ENCODE data around the gene GAB4.

- RRBS: no CpG with 5 or more reads among the region's 3 CpGs
Observed at GRCh38 chr22:11859513-11859965, 3668.5 kb upstream of the OR11H1 start.

DNA sequence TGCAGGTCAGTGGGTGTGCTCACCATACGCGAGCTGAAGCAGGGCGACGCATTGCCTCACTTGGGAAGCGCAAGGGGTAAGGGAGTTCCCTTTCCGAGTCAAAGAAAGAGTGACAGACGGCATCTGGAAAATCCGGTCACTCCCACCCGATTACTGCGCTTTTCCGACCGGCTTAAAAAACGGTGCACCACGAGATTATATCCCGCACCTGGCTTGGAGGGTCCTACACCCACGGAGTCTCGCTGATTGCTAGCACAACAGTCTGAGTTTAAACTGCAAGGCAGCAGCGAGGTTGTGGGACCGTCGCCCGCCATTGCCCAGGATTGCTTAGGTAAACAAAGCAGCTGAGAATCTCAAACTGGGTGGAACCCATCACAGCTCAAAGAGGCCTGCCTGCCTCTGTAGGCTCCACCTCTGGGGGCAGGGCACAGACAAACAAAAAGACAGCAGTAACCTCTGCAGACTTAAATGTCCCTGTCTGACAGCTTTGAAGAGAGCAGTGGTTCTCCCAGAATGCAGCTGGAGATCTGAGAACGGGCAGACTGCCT lies 408.7 kb downstream of the CCT8L2 start:
- RRBS: no CpG with 5 or more reads among the region's 22 CpGs

DNA sequence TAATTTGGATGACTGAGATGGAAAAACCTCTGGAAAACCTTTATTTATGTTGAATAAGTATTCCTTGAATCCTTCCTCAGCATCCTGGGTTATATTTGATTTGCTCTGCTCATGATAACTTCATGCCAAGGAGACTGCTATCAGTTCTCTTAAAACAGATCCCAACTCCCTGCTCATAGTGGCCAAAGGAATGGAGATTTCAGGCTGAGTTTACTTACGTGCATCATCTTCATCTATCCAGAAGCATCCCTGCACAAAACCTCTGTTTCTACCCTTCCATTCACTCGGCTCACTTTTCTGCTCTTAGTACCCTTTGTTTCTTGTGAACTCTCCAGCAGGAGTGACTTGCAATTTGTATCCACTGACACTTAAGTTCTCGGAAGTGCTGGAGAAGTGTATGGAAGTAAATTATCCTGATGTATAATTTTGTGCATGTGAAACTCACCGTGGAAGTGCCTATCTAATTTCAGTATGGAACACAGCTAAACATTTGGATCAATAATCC lies 6.9 kb upstream of the CCT8L2 start:
- RRBS: no CpG with 5 or more reads among the region's 4 CpGs

- RRBS: 80% methylated on average over 4 of the region's 47 CpGs
Observed at GRCh38 chr22:16609959-16610544, 17.4 kb upstream of the CCT8L2 start.

GRCh38 chr22:16722065-16722381 lies 103.2 kb downstream of the XKR3 start:
- RRBS: no CpG with 5 or more reads among the region's 2 CpGs

- RRBS: 85% methylated on average over 5 of the region's 15 CpGs
Observed at GRCh38 chr22:17008146-17008382, at the start of gene GAB4. GAB4 (minus strand) TSS chr22:17008222.

- RRBS: no CpG with 5 or more reads among the region's 15 CpGs
Observed at GRCh38 chr22:17086238-17086987, 1.6 kb downstream of the IL17RA start.

DNA sequence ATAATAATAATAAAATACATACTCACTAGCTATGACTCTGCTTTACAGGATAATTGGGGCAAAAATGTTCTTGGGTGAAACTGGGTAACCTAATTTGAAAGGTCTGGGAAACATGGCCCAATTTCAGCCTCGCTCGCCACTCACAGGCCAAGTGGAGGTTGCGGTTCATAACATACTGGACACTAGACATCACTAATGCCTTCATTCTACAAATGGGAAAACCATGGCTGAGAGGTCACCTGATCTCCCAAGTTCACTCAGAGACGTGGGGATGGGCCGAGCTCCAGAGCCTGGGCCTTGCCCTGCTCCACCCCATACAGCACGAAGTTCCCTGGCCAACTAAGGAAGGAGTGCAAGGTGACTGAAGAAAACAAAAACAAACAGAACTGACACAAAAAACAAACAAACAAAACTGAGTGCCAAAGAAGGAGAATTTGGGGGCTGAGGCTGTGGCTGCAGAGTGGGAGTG lies 46.4 kb upstream of the ADA2 start:
- RRBS: no CpG with 5 or more reads among the region's 6 CpGs

- RRBS: no CpG with 5 or more reads among the region's 13 CpGs
Observed at GRCh38 chr22:17267903-17268606, 48.8 kb upstream of the ADA2 start.

- RRBS: no CpG with 5 or more reads among the region's 5 CpGs
Observed at GRCh38 chr22:17272406-17272961, 53.2 kb upstream of the ADA2 start.

DNA sequence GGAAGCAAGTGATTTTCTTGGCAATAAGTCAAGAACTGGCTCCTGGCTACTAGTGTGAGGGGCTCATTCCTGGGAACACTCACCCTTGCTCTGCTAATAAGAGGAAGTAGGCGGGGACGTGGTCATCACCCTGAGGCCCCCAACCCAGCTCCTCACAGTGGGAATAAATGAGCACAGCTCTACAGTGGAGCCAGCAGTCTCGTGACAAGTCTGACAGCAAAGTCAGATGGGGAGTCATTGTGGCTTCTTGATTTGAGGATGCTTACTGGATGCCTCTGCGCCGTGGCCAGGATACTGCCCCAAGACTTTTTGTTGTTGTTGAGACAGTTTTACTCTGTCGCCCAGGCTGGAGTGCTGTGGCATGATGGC lies 6.9 kb downstream of the SLC25A18 start:
- RRBS: no CpG with 5 or more reads among the region's 6 CpGs

DNA sequence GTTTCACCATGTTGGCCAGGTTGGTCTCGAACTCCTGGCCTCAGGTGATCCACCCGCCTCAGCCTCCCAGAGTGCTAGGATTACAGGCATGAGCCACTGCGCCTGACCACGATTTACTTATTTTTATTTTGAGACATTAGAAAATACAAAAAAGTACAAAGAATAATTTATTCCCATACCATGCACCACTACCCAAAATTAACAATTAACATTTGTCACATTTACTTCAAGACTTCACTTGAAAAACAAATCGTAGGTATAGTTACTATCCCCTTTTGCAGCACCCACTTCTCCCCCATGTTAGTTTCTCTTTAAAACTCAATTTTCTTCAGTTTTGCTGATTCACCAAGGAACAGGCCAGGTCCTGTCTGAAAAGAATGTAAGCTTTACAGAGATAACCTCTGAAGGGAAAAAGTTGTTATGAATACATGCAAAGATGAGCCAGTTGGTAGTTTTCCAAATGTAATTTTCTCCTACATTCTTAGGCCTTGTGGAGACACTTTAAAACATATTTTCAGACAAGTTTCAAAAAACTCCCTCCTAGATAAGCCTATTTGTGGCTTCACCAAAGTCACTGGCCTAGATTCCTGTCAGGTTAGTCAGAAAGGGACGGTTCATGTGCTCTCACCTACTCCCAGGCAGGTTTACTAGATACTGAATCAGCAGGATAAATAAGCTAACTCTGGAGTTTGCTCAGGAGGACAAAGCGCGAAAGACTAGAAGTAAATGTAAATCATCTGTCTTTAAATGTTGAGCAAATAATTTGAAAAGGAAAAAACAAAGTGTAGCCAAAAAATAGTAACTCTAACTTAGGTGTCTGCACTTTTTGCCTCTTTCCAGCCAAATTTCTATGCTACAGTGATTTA lies 4.6 kb upstream of the ATP6V1E1 start:
- RRBS: no CpG with 5 or more reads among the region's 8 CpGs

- RRBS: no CpG with 5 or more reads among the region's 2 CpGs
Observed at GRCh38 chr22:17776108-17776322, 1.7 kb upstream of the BID start.

DNA sequence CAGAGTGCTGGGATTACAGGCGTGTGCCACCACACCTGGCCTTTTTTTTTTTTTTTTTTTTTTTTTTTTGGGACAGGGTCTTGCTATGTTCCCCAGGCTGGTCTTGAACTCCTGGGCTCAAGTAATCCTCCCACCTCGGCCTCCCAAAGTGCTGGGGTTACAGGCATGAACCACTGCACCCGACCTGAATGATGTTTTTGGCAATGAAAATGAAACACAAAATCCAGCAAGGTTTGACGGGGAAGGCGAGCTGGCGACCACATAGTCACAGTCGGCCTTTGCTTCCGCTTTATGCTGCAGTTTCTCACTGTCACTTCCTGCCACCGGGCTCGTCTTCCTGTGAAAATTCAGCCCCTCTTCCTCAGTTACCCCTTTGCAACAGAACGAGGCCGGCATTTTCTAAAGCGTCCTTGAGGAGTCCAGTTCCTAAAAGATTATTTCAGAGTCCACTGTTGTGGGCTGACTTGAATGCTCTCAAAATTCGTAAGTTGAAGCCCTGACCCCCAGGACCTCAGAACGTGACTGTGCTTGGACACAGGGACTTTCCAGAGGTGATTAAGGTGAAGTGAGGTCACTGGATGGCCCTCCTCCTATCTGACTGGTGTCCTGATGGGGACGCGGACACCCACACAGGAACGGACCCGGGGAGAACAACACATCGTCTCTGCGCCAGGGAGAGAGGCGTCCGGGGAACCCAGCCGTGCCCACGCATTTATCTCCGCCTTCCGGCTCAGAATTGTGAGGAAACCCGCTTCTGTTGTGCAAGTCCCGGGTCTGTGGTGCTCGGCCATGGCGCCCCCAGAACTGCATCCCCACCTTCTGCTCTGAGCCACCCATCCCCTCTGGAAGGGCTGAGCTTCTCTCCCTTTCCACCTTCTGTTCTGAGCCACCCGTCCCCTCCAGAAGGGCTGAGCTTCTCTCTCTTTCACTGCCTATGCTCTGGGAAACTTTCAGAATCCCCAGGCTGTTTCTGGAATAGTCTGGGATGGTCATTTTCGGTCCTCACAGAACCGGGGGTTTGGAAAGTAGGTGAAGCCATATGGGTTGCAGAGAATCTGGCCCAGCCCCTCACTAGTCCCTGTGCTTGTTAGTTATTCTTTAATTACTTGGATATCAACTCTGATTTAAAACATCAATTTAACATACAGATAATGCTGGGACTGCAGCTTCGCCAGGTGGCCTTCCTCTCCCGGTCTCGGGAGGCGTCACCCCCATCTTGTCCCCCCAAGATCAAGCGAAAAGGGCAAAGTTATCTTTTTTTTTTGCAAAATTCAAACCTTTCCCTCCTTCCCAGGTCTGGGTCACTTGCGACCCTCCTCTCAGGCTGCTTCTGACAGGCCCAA lies 3.2 kb upstream of the BID start:
- RRBS: 3% methylated on average over 9 of the region's 40 CpGs

- RRBS: 80% methylated on average over 3 of the region's 22 CpGs
Observed at GRCh38 chr22:17778302-17778811, 4.1 kb upstream of the BID start.

DNA sequence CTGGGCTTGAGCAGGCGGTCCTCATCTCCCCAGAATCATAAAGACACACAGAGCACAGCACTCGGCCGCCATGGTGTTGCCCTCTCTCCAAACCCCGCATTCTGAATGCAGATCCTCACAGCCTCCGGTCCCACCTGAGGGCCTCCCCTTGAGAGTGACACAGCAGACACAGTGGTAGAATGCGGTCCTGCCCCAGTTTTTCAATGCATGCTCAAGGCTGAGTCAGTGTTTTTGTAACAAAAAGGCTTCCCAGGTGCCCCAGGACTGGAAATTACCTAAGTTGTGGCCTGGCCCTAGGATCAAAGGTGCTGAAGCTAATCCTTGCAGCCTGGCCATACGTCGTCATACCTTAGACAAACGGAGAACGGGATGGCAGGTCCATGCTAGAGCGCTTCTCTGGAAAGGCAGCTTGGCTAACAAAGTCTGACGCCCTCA lies 30.4 kb upstream of the BID start:
- RRBS: no CpG with 5 or more reads among the region's 12 CpGs

GRCh38 chr22:17807909-17808565 lies 33.8 kb upstream of the BID start:
- RRBS: no CpG with 5 or more reads among the region's 18 CpGs

GRCh38 chr22:17831179-17832238 lies 57.2 kb upstream of the BID start:
- RRBS: no CpG with 5 or more reads among the region's 20 CpGs

DNA sequence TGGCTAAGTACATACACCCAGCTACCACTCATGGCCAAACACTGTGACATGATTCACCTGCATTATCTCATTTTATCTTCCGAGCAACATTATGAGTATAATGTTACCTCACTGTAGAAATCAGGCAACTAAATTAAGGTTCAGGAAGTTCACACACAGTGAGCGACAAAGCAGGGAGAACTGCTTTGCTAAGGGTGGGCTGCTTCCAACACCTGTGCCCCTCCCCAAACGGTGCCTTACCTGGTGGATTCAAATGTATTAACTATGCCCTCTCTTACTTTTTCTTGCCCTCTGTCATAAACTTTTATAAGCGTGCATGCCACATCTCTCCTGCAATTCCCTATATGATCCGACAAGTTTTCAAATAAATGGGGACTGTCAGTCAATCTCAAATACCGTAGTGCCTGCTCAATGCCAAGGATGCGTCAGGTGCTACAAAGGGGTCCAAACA lies 75.0 kb downstream of the MICAL3 start:
- RRBS: no CpG with 5 or more reads among the region's 7 CpGs

DNA sequence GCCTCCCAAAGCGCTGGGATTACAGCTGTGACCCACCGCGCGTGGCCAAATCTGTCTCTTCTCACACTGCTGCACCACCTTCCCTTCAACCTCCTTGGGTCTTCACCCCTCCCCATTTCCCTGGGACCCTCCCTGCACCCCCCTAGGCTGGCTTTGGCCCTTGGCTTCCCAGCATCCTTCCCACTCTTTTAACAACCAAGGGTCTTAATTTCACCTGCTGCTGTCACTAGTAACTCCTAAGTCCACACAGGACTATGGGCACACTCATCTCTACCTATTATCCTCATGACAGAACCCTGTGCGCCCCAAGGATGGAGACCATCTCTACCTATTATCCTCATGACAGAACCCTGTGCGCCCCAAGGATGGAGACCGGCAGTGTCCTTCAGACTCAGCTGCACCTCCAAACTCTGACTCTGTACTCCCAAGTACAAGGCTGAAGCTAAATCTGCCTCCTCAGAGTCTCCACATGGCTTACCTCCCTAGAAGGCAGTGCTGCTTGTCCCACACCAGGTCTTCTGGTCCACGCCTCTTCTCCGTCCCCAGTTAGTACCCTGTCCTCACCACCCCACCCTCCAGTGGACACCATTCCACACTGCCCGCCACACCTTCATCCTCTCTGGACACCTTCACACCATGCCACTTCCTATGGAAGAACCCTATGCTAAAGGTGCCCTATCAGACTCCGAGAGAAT lies 41.1 kb downstream of the MICAL3 start:
- RRBS: no CpG with 5 or more reads among the region's 11 CpGs